Epithelial cell of alveolus of lung (primary cell): ENCODE results near the gene PTCHD1.

DNA sequence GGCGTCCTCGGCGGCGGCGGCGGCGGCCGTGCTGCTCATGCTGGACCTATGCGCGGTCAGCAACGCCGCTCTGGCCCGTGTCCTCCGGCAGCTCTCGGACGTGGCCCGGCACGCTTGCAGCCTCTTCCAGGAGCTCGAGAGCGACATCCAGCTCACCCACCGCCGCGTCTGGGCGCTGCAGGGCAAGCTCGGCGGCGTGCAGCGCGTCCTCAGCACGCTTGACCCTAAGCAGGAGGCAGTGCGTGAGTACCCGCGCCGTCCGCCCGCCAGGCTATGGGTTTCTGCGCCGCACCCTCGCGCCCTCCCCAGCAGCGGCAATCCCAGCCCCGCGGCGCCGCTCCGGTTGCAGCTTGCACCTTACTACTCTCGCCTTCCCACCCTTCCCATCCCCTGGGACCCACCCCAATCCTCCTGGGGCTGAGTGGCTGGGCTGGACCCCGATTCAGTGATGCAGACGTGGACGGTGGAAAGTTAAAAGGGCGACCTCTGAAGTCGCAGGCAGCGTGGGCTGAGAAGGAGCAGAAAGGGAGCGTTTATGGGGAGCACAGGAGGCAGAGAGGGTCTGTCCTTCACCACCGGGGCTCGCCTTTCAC lies 1.2 kb downstream of the NHS start:
- RAMPAGE, long total RNA, result no peak
- RRBS, result 14% methylated on average over 14 of the region's 56 CpGs

DNA sequence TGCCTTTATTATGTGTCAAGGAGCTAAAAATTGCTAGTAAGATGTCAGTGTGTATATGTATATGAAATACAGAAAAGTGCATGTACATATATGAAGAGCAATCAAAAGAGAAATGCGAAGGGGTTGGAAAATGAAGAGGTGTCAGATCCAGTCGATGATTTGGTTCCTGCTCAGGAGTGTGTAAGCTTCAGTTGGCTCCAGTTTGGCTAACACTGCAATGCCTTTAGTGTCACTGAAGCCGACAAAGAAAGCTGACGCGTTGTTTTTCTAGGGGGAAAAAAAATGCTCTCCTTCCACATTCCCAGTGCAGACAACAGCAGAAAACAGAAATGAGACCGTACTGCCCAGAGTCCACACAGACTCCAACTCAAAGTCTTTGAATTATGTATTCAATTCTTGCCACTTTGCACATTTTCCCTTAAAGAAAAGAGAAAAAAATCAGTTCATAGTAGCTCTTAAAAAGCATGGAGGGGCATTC lies 154.3 kb downstream of the NHS start:
- RAMPAGE, long total RNA, result no peak
- RRBS, result no CpG with 5 or more reads among the region's 6 CpGs

- RAMPAGE, long total RNA, result no peak
- RRBS, result no CpG with 5 or more reads among the region's 2 CpGs
Measured at GRCh38 chrX:17654161-17654475, 83.2 kb upstream of the SCML1 start.

DNA sequence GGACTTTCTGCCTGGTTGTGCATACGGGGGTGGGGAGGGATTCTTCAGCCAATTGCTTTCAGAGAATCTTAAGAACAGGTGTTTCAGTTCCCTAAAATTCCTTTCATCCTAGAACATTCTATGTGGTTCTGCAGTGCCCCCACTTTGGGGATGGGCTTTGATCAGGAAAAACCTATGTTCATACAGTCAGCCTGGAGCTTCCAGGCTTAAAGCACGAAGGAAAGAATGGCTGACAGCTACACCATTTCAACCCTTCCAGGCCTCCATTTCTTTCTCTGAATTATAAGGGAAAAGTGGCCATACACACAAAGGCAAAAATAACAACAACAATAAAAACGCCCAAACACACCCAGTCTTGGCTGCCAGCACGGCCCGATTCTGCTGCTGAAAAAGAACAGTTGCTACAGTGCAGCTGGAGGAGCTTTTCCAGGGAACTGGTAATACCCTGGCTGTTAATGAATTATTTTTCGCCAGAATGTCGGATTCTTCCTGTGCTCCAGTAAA lies 6.7 kb downstream of the RAI2 start:
- RAMPAGE, long total RNA, result no peak
- RRBS, result no CpG with 5 or more reads among the region's 7 CpGs

DNA sequence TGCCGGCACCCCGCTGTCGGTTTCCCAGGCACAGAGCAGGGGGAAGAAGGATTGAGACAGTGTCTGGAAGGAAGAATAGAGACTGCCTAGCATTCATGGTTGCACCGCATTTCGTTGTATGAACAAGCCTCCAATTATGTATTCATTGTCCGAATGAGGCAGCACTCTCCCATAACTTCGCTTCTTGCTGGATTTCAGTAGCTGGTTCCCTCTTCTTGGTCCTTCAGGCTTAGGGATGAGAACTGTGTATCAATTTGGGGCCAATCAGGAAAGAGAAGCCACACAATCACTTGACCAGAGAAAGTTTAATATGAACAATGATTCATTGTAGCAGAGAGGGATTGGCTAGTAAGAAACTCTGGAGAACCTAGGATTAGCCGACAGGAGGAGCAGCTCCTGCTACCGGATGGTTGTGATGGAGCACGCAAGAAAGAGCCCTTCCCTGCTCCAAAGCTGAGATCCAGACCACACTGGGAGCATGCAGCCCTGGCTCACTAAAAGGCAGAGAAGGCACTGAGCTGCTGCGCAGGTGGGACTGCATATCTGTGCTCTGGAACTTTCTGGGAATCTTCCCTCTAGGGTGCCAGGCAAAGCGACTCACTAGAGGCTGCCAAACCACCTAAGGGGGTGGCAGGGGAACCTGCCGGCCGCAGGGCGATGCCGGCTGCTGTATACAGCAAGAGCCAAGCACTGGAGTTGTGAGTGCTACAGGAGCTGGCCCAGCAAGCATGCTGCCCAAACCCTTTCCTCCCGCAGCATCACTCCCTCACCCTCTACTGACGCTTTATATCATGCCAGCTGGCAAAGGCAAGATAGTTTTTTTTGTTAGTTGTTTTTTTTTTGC lies 30.4 kb upstream of the CDKL5 start:
- RAMPAGE, long total RNA, result no peak
- RRBS, result no CpG with 5 or more reads among the region's 18 CpGs

GRCh38 chrX:18649377-18650194 lies 22.3 kb downstream of the RS1 start:
- RAMPAGE, long total RNA, result no peak
- RRBS, result no CpG with 5 or more reads among the region's 16 CpGs

- RAMPAGE, long total RNA, result no peak
- RRBS, result 72% methylated on average over 2 of the region's 6 CpGs
Measured at GRCh38 chrX:18725214-18725743, 17.8 kb downstream of the PPEF1 start.

DNA sequence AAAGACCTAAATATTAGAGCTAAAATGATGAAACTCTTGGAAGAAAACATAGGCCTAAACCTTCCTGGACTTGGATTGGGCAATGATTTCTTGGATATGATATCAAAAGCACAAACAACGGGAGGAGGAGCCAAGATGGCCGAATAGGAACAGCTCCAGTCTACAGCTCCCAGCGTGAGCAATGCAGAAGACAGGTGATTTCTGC lies 20.2 kb upstream of the ADGRG2 start:
- RAMPAGE, long total RNA, result no peak
- RRBS, result no CpG with 5 or more reads among the region's 3 CpGs

DNA sequence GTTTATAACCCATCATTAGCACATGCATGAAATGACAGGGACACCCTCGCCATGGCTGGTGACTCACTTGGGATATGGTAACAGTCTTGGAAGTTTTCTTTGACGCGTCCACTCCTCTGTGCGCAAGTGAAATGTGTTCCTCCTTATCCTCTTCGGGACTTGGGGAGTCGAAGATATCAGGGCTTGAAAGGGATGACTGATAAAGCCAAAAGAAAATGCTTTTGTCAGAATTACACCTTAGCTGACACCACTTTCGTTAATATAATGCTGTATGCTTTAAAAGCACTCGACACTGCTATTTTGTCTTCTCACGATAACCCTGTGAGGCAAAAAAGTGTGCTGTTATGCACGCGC lies 30.5 kb upstream of the MAP3K15 start:
- RAMPAGE, long total RNA, result no peak
- RRBS, result no CpG with 5 or more reads among the region's 11 CpGs

DNA sequence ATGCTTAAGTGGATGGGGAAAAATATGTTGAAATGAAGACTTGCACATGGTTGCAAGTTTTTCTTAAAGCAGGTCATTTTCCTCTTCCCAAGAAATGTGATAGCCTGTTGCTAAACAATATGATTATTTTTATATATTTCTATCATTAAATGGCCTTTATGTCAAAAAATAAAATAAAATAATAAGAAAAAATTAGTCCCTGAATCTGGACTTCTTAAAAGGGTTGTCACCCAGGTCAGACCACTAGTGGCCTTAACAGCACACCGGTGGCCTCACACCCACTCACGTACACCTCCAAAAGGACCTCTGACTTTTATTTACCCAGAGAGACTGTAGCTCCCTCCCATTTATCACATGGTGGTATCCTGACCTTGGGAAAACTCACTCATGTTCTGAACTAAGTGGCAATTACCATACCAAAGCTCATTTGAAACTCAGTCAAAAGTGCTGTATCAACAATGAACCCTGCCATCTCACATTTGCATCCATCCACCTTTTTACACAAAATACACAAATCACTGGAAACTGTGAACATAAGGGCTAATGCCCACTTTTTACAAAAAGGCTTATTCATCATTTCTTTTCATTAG lies 53.1 kb upstream of the MAP3K15 start:
- RAMPAGE, long total RNA, result no peak
- RRBS, result no CpG with 5 or more reads among the region's 2 CpGs

DNA sequence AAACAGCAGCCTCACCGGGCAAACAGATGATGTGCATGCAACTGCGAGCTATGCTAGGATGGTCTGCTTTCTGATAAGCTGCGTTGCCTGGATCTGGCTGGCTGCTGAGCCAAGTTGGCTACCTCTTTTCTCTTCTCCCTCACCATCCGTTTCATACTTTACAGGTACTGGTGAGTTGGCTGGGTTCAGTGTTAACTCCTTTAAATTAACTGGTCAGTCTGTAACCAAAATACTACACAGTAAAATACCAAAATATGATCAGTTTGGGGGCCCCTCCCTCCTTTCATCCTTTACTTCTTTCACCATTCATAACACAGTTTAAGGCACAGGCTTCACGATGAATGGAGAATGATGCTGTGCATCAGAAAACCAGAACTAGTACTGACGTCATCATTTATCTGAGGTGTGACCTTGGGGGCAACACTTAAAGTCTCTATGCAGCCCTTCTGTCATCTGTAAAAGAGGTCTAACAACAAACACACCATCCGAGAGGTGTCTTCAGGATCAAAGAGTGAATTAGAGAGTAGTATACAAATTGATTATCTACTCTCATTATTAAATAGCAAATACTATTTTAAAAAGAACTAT lies 135.5 kb downstream of the SH3KBP1 start:
- RAMPAGE, long total RNA, result no peak
- RRBS, result no CpG with 5 or more reads among the region's 7 CpGs

GRCh38 chrX:19772594-19773215 lies 114.7 kb downstream of the SH3KBP1 start:
- RAMPAGE, long total RNA, result no peak
- RRBS, result no CpG with 5 or more reads among the region's 5 CpGs

DNA sequence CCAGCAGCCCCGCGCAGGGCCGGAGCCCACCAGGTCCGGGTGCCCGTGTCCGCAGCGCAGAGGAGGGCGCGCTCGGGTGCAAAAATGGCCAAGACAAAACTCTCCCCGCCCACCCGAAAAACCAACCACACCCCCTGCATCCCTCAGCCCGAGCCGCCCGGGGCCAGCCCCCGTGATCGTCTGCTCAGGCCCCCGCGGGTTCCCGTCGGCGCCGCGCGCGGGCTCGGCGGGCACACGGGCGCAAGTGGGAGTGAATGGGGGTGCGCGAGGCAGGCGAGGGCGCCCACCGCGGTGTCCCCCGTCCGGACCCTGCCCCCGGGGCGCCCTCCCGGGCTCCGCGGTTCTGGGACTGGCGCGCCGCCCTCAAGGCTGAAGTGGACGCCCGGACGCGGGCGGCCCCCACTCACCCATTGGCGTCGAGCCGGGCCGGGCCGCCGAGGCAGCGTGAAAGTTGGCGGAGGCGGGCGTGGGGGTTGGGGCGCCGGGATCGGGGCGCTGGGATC lies 449 bp downstream of the SH3KBP1 start:
- RAMPAGE, long total RNA, result no peak
- RRBS, result 25% methylated on average over 25 of the region's 65 CpGs

- RAMPAGE, long total RNA, result no peak
- RRBS, result no CpG with 5 or more reads among the region's 2 CpGs
Measured at GRCh38 chrX:20838963-20839360, 535.3 kb upstream of the CNKSR2 start.

DNA sequence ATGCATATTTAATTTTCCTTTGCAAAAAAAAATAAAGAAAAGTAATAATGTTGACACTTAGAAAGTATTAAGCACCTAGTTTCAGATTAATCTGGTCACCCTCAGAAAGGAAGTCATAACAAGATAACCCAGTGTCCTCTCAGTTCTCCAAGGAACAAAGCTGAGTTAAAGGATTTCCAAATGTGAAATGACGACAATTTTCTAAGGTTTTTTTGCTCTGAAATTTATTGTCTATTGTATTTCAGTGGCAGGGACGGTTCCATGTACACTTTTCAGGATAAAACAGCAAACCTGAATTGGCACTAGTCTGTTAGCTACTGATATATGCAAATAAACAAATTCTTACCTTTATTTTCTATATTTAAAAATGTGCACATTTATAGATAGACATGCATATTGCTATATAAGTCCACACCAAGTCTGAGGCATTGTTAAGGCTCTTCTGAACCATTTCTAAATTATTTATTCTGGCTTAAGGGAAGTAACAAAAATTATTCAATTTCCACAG lies 196.2 kb upstream of the CNKSR2 start:
- RAMPAGE, long total RNA, result no peak
- RRBS, result no CpG with 5 or more reads among the region's 2 CpGs

- RAMPAGE, long total RNA, result no peak
- RRBS, result no CpG with 5 or more reads among the region's 46 CpGs
Measured at GRCh38 chrX:21655678-21656256, 2.4 kb downstream of the KLHL34 start.

- RAMPAGE, long total RNA, result no peak
- RRBS, result no CpG with 5 or more reads among the region's 6 CpGs
Measured at GRCh38 chrX:21994303-21995089, 37.6 kb upstream of the PHEX start.

DNA sequence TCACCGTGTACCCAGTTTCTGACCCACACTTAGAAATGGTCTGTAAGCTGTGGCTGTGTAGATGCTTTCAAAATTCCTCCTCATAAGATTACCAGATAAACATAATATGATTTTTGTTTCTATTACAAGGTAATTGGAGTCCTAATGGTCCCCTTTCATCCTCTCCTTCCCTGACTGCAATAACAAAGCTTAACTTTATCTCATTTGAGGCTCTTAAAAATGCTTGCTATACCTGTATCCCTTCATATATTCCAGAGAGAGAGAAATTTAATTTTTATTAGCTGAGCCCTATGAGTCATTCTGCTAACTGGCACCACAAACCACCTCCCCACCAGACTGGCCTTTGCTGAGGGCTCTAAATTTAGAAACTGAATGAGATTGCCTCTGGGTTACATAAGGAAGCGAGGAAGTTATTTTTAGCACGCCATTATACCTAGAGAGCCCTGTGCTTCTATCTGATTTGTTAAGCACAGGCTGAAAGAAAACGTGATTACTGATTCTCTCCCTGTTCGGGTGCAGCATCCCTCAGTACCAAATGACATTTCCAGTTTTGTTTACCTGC lies 27.4 kb downstream of the CBLL2 start:
- RAMPAGE, long total RNA, result no peak
- RRBS, result no CpG with 5 or more reads among the region's 5 CpGs

DNA sequence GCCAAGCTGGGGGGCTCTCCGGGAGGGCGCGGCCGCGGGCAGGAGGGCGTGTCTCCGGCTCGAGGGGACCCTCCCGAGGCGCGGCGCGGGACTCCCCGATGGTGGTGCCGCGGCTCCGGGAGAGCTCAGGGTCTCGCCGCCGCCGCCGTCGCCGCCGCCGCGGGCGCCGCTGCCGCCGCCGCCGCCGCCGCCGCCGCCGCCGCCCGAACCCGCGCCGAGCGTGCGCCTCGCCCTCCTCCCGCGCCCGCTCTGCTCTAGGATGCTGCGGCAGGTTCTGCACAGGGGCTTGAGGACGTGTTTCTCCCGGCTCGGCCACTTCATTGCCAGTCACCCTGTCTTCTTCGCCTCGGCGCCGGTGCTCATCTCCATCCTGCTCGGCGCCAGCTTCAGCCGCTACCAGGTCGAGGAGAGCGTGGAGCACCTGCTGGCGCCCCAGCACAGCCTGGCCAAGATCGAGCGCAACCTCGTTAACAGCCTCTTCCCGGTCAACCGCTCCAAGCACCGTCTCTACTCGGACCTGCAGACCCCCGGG lies at the start of gene PTCHD1:
Gene PTCHD1, plus strand, starts transcription at position 233 of the 532 bp plus-strand sequence.
- RAMPAGE, long total RNA, result no peak
- RRBS, result 36% methylated on average over 28 of the region's 71 CpGs

DNA sequence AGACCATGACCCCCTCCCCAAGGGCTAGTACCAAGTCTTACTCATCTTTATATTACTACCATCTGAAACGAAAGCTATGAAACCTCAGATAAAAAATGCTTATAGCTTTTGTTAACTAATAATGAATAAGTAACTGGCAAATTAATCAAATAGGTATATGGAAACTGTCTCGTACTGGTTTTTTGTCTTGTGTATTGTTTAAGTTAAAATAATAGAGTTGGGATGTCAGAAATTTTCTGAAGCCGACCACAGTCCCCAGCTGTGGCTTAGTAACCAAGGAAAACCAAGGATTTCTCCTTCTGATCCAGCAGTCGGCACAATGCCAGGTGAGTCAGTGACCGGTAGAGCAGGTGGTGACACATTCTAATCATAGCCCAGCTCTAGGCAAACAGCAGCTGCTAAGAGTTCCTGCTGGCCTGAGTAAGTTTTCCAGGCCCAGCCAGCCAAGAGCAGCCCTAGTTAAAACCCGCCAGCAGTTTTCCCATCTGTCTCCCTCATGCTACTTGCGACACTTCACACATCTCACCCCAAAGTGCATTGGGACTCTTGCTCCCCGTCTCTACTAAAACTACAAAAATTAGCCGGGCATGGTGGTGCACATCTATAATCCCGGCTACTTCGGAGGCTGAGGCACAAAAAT lies 163.2 kb upstream of the PRDX4 start:
- RAMPAGE, long total RNA, result no peak
- RRBS, result no CpG with 5 or more reads among the region's 11 CpGs